RPMI7951 (cell line): Measurements from ENCODE around the gene LACTBL1.

DNA sequence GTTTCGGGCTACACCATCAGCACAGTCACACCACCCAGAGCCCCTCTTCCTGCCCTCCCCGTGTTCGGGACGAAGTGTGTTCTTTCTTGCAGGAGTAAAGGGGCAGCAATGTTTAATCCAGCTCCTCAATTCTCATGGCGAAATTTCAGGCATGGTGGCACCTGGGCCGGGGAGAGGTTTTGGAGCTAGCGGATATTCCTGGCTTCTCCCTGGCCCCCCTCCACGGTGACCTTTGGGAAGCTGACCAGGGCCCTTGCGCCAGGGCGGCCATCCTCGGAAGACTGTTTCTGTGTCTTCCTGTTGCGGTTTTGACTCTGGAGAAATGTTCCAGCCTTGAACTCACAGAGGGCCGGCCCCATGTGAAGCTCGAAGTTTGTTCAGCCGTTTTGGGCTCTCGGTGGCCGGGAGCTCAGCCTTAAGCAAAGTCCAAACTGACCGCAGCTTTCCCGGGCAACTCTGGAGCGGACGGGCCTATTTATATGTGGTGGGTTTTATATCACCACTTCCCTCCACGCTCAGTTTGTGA lies 16.9 kb upstream of the WNT4 start:
- RAMPAGE, long total RNA: no peak

GRCh38 chr1:22255524-22256081 lies 112.7 kb upstream of the WNT4 start:
- RAMPAGE, long total RNA: no peak

DNA sequence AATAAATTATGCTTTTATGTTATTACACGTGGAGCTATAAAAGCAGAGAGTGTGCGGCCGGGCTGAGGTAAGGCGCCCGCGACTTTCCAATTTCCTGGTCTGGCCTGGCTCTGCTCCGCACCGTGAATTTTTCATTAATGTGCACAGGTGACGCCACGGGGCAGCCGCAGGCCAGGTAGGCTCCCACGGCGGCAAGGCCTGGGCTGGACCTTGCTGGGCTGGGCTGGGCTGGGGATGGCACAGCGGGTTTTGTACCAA lies 115.0 kb upstream of the WNT4 start:
- RAMPAGE, long total RNA: no peak

DNA sequence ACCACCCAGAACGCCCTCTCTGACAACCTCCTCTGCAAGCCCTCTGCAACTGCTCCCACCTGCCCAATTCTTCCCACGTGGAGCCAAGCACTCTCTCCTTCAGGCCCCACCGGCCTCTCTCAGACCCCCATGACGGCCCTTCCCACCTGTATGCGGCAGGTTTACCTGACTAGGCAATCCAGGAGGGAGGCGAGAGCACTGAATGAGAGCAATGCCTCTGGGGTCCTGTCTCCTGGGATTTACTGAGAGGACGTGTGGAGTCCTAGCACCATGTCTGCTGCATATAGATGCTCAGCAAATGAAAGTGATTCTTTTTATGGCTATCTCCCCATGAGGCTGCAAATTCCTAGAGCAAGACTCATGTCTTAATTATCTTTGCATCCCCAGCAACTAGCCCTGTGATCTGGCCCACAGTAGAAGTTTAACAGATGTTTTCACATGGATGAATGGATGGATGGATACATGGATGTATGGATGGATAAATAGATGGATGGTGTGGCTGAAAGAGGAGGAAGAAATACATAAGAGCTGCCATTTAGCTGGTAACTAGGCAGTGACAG lies 32.9 kb upstream of the ZBTB40 start:
- RAMPAGE, long total RNA: no peak

- RAMPAGE, long total RNA: no peak
These were observed 34.1 kb upstream of the C1QA start for GRCh38 chr1:22602286-22602690.

- RAMPAGE, long total RNA: no peak
These were observed 59.2 kb downstream of the LACTBL1 start for GRCh38 chr1:22913297-22914058.

GRCh38 chr1:22972625-22973268 lies at the start of gene LACTBL1:
LACTBL1 (minus strand) TSS chr1:22972866.
- RAMPAGE, long total RNA: no peak

GRCh38 chr1:23068327-23068913 lies 49.2 kb downstream of the KDM1A start:
- RAMPAGE, long total RNA: no peak

GRCh38 chr1:23152864-23153837 lies 64.2 kb downstream of the HTR1D start:
- RAMPAGE, long total RNA: no peak

DNA sequence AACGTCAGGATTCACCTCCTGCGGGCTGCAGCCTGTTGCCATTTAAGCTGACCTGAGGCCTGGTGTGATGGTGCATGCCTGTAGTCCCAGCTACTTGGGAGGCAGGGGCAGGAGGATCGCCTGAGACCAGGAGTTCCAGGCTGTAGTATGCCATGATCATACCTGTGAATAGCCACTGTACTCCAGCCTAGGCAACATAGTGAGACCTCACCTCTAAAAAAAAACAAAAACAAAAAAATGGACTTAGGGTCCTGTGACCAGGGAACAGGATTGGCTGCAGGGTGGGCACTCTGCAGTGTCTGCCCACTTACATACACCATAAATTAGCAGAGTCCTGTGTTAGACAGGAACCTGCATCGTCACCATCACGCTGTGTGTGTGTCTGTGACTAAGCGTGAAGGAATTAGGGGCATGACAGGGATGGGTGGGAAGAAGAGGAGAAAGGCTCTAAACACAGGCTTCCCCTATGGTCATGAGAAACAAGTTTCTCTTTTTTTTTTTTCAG lies 28.6 kb downstream of the HTR1D start:
- RAMPAGE, long total RNA: no peak

DNA sequence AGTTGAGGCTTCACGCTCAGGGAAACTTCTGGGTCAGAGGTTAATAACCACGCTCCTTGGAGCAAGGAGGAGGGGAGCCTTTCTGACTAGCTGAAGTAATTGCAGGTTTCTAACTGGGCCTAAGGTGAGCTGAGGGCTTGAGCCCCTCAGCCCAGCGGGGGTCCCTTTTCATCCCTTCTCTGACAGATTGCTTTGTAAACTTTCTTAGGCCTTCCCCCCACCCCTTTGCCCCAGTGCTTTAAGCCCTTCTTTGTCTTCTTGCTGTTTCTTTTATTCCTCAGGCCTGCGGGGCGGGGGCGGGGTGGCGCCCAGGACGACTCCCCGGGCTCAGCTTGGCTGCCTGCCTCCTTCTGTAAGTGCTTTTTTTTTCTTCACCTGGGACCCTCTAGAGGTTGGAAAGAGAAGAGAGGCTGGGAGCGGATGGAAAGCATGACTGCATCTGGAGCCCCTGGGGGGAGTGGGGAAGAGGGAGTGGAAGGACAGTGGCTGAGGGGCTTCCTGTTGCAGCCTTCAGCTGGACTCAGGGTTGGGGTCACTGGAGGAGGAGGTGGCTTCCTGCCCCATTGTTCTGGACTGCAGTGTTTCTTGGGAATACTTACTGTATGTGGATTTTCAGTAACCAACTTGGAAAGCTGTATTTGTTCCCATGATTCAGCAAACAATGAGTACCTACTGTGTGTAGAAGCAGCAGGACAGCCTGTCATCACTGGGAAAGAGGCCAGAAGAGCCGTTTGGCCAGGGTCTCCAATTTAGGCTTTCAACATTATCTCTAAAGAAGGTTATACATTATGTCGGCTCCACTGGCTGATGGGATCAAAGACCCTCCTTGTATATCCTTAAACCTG lies 1.4 kb upstream of the ZNF436 start:
- RAMPAGE, long total RNA: no peak

GRCh38 chr1:23451891-23452519 lies 27.5 kb upstream of the TCEA3 start:
- RAMPAGE, long total RNA: no peak

- RAMPAGE, long total RNA: no peak
These were observed 1.4 kb downstream of the E2F2 start for GRCh38 chr1:23529362-23530277.

DNA sequence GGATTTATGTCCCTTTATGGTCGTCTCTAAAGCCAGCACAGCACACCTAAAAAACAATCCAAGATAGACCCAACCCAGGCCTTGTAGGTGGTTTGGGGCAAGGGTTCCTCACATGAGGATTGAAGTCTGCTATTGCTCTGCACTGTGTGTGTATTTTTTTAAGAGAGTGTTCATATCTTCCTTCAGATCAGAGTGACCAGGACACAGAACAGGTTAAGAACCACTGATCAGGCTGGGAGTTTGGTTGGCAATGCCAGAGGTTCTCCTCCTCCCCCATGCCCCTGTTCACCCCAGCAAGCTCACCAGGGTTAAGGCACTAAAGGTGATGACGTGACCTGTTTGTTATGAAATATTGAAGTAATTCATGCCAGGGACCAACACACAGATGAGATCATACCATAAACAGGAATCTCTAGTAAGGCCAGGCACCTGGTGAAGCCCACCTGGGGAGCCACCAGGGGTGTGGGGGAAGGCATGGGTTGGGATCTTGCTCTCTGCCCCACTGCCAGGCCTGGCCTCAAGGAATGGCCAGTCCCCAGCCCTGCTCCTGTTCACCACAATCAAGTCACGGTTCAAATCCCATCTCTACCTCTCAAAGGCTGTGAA lies 2.7 kb downstream of the ID3 start:
- RAMPAGE, long total RNA: no peak

DNA sequence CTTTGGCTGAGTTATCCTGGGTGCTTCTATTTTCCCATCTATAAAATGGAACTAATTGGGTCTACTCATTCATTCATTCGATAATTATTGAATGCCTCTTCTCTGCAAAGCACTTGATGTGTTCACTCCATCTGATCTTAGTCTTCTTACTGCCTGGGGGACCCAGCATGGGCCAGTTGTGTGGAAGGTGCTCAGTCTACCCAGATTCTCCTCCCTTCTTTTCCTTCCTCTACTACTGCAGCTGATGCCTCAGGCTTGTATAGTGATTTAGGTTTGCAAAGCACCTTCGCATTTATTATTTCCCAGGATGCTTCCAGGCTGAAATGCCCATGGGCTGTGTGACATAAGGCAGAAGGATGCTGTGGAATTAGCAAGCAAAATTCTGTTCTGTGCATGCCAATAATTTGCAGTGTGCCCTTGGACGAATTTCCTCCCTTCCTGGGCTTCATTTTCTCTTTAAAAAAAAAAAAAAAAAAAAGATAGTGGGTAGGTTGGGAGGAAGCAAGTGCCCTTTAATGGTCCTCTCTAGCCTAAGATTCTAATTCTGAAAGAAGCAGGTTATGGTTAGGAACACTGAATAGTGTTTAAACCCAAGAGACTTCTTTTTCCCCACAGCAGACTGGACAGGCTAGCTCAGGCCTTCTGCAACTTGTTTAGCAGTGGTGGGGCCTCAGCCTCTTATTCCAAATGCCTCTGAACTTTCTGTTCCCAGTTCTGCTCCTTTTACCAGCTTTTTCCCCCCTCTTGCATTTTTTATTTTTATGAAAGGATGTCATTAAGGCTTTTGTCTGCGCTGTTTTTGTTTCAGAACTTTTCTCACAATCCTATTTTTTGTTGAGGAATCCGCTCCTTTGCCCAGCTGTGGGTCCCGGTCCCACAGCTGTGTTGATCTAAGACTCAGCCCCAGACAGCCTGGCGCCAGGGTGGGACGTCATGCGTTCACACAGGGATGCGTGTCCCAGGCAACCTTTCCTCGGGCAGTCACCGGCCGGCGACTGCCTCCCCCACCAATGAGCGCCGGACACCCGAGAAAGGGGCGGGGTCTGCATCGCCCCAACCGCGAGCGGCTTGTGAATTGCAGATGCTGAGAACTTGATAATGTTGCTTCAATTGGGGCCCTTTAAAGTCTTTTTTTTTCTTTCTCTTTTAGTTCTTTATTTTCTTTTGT lies 2.6 kb upstream of the ID3 start:
- RAMPAGE, long total RNA: no peak

GRCh38 chr1:23611836-23612380 lies 52.6 kb upstream of the ID3 start:
- RAMPAGE, long total RNA: no peak

DNA sequence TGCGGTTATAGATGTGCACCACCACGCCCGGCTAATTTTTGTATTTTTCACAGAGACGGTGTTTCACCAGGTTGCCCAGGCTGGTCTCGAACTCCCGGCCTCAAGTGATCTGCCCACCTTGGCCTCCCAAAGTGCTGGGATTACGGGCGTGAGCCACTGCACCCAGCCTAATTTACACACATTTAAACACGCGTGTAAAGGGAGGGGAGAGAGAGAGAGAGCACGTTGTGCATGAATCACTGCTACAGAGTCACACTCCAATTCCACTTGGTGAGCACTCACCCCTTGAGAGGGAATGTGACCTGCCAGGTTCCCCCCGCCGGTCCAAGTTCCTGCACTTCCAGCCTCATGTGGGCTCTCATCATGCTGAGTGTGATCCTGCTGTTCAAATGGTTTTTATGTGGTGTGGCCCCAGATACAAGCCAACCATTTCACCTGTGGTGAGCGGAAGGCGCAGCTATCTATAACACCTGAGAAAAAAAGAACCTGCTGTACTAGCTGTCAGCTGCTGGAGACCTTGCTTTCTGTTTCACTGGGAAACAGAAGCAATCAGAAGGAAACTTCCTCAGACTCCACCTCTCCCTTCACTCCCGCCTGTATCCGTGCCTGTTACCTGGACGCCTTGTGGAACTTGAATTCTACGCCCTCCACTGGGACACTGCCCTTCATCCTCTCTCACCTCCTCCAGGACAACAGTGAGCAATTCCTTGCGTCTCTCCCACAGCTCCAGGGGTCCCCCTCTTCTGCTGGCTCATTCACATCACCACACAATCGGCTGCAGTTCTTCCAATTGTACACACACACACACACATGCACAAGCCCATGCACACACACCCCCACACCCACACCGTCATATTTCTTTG lies 64.5 kb upstream of the RPL11 start:
- RAMPAGE, long total RNA: no peak

GRCh38 chr1:23627709-23628060 lies 63.9 kb upstream of the RPL11 start:
- RAMPAGE, long total RNA: no peak

DNA sequence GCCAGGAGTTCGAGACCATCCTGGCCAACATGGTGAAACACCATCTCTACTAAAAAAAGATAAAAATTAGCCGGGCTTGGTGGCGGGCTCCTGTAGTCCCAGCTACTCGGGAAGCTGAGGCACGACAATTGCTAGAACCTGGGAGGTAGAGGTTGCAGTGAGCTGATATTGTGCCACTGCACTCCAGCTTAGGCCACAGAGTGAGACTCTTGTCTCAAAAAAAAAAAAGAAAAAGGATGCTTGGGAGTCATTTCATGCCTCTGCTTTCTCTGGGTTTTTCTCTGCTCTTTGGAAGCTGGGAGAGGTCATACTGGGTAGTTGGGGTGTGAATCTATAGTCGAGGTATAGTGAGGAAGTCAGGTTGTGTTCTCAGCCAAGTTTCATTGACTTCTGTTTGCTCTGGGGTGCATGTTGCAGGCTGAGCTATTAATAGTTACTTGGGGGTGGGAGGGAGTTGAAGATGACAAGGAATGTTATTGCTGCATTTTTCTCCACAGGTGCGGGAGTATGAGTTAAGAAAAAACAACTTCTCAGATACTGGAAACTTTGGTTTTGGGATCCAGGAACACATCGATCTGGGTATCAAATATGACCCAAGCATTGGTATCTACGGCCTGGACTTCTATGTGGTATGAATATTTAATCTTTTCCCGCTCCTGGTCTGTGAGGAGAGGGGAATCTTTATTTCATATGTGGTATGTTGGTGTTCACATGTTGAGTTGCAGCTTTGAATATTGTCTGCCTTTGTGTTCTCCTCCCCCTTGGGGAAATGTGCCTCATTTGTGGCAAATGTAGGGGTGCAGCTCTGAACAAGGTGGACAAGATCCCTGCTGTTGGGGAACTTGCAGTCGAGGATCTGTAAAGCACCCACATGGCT lies 2.8 kb downstream of the RPL11 start:
- RAMPAGE, long total RNA: no peak

- RAMPAGE, long total RNA: no peak
These were observed 17.4 kb downstream of the ELOA start for GRCh38 chr1:23760376-23761351.